GM12878 (cell line): ENCODE results near the genes DBF4B and FMNL1.

- RAMPAGE, long total RNA: start-site peak on the plus strand at chr17:44708624-44708699, 234 and 320 reads in 2 replicates
- RRBS, 2 experiments: 11% methylated on average over 3 of the region's 39 CpGs; no CpG with 5 or more reads in 1 of the 2 experiments
CAGE:
- cytosol, long polyA minus RNA: start-site peak on the plus strand at chr17:44708636-44708714, 138 reads
- cytosol, long polyA plus RNA: start-site peak on the plus strand at chr17:44708842-44708912, 128 and 114 reads in 2 replicates
- long polyA plus RNA: start-site peak on the plus strand at chr17:44708664-44708699, 192 and 194 reads in 2 replicates; start-site peak on the plus strand at chr17:44708802-44708923, 130 and 114 reads in 2 replicates
- nucleolus, long total RNA: start-site peak on the plus strand at chr17:44708628-44708676, 196 reads; start-site peak on the plus strand at chr17:44708843-44708899, 177 reads
- nucleus, long polyA plus RNA: start-site peak on the plus strand at chr17:44708623-44708693, 455 and 695 reads in 2 replicates; start-site peak on the plus strand at chr17:44708833-44708912, 30 and 274 reads in 2 replicates
- nucleus, long total RNA: no peak
Measured at GRCh38 chr17:44708326-44709049, at the start of gene DBF4B. Gene DBF4B, plus strand, starts transcription at chr17:44708665.

- RAMPAGE, long total RNA: no peak
- RRBS, 2 experiments: 2% methylated on average over 6 of the region's 62 CpGs
CAGE:
- cytosol, long polyA minus RNA: no peak
- cytosol, long polyA plus RNA: no peak
- long polyA plus RNA: no peak
- nucleolus, long total RNA: no peak
- nucleus, long polyA plus RNA: no peak
- nucleus, long total RNA: no peak
Measured at GRCh38 chr17:44775567-44776606, 17.1 kb downstream of the ADAM11 start.

DNA sequence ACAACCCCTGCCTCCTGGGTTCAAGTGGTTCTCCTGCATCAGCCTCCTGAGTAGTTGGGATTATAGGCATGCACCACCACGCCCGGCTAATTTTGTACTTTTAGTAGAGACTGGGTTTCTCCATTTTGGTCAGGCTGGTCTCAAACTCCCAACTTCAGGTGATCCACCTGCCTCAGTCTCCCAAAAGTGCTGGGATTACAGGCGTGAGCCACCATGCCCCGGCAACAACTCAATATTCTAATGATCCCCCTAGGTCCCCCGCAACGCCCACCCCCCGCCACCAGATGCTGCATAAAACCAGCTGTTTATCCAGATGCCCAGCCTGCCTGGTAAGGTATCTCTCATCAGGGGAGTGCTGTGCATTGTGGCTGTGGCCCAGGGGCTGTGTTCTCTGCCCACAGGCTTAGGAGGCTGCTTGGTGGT, 1.2 kb downstream of the HIGD1B start:
- RAMPAGE, long total RNA: no peak
- RRBS, 2 experiments: no CpG with 5 or more reads among the region's 7 CpGs
CAGE:
- cytosol, long polyA minus RNA: no peak
- cytosol, long polyA plus RNA: no peak
- long polyA plus RNA: no peak
- nucleolus, long total RNA: no peak
- nucleus, long polyA plus RNA: no peak
- nucleus, long total RNA: no peak

DNA sequence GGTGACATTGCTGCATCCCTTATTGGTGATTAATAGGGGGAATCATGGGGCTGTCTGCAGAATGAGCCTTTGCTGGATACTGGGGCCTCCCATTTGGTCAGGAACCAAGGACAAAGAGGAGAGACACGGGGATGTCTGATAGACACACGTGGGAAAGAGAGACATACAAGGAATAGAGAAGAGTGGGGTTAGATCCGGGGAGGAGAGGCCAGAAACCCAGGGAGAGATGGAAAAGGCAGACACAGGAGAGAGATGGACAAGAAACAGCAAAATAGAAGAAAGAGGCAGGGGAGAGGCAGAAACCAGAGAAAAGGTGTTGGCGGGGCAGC, 2.3 kb downstream of the C1QL1 start:
- RAMPAGE, long total RNA: no peak
- RRBS, 2 experiments: no CpG with 5 or more reads among the region's 4 CpGs
CAGE:
- cytosol, long polyA minus RNA: no peak
- cytosol, long polyA plus RNA: no peak
- long polyA plus RNA: no peak
- nucleolus, long total RNA: no peak
- nucleus, long polyA plus RNA: no peak
- nucleus, long total RNA: no peak

GRCh38 chr17:45093556-45093779, 32.4 kb downstream of the NMT1 start:
- RAMPAGE, long total RNA: no peak
- RRBS, 2 experiments: no CpG with 5 or more reads among the region's 4 CpGs
CAGE:
- cytosol, long polyA minus RNA: no peak
- cytosol, long polyA plus RNA: no peak
- long polyA plus RNA: no peak
- nucleolus, long total RNA: no peak
- nucleus, long polyA plus RNA: no peak
- nucleus, long total RNA: no peak

- RAMPAGE, long total RNA: no peak
- RRBS, 2 experiments: 38 to 48% methylated on average over 24 of the region's 76 CpGs
CAGE:
- cytosol, long polyA minus RNA: no peak
- cytosol, long polyA plus RNA: no peak
- long polyA plus RNA: no peak
- nucleolus, long total RNA: no peak
- nucleus, long polyA plus RNA: no peak
- nucleus, long total RNA: no peak
Measured at GRCh38 chr17:45120734-45121595, 11.3 kb downstream of the PLCD3 start.

DNA sequence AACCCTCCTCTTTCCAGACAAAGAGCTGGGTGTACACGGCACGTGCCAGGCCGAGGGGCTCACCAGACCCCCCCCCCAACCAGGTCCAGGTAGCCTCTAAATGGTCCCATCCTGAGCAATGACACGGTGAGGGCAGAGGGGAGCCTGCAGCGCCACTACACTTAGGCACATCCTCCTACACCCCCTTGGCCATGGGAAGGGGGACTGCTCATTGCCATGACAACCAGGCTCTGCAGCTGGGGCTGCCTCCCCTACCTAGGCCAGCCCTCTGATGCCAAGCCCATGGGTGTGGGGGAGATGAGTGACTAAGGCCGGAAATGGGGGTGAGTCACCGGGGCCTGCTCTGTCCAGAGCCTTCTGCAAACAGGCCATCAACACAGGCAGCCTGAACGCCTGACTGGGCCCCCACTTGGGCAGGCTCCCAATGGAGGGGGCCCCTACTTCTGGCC, 8.4 kb downstream of the PLCD3 start:
- RAMPAGE, long total RNA: no peak
- RRBS, 2 experiments: no CpG with 5 or more reads among the region's 8 CpGs
CAGE:
- cytosol, long polyA minus RNA: no peak
- cytosol, long polyA plus RNA: no peak
- long polyA plus RNA: no peak
- nucleolus, long total RNA: no peak
- nucleus, long polyA plus RNA: no peak
- nucleus, long total RNA: no peak

- RAMPAGE, long total RNA: no peak
- RRBS, 2 experiments: no CpG with 5 or more reads among the region's 17 CpGs
CAGE:
- cytosol, long polyA minus RNA: no peak
- cytosol, long polyA plus RNA: no peak
- long polyA plus RNA: no peak
- nucleolus, long total RNA: no peak
- nucleus, long polyA plus RNA: no peak
- nucleus, long total RNA: no peak
Measured at GRCh38 chr17:45197394-45198249, 24.1 kb upstream of the FMNL1 start.

DNA sequence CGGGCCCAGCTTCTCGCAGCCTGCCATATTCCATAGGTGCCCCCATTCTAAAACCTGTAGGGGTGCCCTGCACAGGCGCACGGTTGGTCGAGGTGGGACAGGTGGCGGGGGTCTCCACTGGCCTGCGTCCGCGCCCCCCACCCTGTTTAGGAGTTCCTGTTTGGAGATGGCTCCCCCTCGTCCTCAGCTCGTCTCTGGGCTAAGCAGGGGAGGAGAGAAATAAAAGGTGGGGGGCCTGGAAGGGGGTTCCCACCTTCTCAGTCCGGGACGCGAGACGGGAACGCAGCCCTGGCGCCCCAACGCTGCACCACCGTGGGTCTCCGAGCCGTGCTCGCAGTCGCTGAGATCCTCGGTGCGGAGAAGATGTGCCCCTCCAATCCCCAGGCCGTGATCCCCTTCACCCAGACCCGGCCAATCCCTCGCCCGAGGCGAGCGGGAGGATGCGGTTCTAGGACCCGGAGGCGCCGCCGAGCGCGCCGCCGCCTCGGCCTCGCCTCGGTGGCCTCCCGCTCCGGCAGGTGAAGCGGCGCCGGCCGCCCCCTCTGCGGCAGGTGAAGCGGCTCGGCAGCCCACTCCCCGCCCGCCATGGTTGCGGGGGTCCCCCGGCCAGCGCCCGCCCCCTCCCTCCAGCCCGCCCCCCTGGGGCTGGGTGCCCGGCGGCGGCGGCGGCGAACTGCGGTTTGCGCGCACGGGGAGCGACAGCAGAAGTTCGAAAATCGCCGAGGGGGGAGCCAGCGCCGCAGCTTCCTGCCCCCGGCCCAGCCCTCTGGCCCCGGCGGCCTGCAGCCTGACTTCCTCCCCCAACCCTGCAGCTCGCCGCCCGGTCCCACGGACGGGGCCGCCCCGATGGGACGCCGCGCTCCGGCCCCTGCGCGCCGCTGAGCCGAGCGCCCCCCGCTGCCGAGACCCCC, at the start of gene FMNL1:
Gene FMNL1, plus strand, starts transcription at position 790 of the 911 bp plus-strand sequence.
- RAMPAGE, long total RNA: no peak
- RRBS, 2 experiments: under 1 to 1% methylated on average over 51 to 63 of the region's 96 CpGs
CAGE:
- cytosol, long polyA minus RNA: start-site peak on the plus strand centred at position 808 of the sequence, 36 bp wide, 157 reads
- cytosol, long polyA plus RNA: no peak
- long polyA plus RNA: start-site peak on the plus strand centred at position 793 of the sequence, 687 bp wide, 48 and 133 reads in 2 replicates
- nucleolus, long total RNA: no peak
- nucleus, long polyA plus RNA: start-site peak on the plus strand centred at position 763 of the sequence, 184 bp wide, 99 and 121 reads in 2 replicates
- nucleus, long total RNA: no peak

- RAMPAGE, long total RNA: no peak
- RRBS, 2 experiments: 2% methylated on average over 1 of the region's 19 CpGs
CAGE:
- cytosol, long polyA minus RNA: no peak
- cytosol, long polyA plus RNA: no peak
- long polyA plus RNA: no peak
- nucleolus, long total RNA: start-site peak on the minus strand at chr17:45222740-45222869, 35 reads
- nucleus, long polyA plus RNA: no peak
- nucleus, long total RNA: no peak
Measured at GRCh38 chr17:45222610-45223516, 1.2 kb downstream of the FMNL1 start.

DNA sequence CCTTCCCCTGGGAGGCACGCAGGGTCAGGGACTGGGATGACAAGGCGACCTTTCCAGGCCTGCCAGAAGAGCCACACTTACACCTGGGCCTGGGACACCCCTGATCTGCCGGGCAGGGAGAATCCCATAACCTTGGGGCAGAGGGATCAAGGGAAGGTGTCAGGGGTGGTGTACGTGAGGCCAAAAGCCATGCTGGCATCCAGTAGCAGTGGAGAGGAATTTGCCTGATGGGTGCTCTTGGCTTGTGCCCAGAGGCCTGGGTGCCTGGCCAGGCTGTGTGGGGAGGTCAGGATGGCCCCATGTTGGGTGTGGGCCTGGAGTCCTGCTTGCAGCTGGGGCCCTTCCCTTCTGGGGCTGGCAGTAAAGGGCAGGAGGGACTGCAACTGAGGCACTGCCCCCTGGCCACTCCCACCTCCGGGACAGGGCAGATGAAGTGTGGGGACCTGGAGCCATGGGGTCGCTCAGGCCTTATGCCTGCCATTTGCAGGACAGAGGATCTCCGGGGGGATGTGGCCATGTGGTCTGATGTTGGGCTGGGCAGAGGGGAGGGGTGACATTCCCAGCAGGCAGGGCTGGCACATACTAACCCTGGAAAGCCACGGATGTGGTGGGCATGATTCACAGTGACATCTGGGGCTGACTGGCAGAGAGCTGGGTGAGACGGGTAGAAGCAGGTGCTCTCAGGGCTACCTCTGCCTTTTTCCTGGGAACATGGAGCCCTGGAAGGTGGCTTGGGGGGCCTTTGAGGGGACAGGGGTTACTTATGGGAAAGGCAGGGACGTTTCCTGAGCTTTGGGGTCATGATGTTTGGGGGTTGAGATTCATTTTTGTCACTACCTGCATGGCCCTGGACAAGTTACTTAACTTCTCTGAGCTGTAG, 3.5 kb downstream of the FMNL1 start:
- RAMPAGE, long total RNA: no peak
- RRBS, 2 experiments: 4% methylated on average over 2 of the region's 10 CpGs
CAGE:
- cytosol, long polyA minus RNA: no peak
- cytosol, long polyA plus RNA: no peak
- long polyA plus RNA: no peak
- nucleolus, long total RNA: no peak
- nucleus, long polyA plus RNA: no peak
- nucleus, long total RNA: no peak

GRCh38 chr17:45227882-45228715, 6.4 kb downstream of the FMNL1 start:
- RAMPAGE, long total RNA: no peak
- RRBS, 2 experiments: no CpG with 5 or more reads among the region's 17 CpGs
CAGE:
- cytosol, long polyA minus RNA: no peak
- cytosol, long polyA plus RNA: no peak
- long polyA plus RNA: no peak
- nucleolus, long total RNA: no peak
- nucleus, long polyA plus RNA: no peak
- nucleus, long total RNA: no peak

- RAMPAGE, long total RNA: no peak
- RRBS, 2 experiments: no CpG with 5 or more reads among the region's 5 CpGs
CAGE:
- cytosol, long polyA minus RNA: no peak
- cytosol, long polyA plus RNA: no peak
- long polyA plus RNA: no peak
- nucleolus, long total RNA: no peak
- nucleus, long polyA plus RNA: no peak
- nucleus, long total RNA: no peak
Measured at GRCh38 chr17:45235184-45235652, 13.5 kb downstream of the FMNL1 start.

- RAMPAGE, long total RNA: no peak
- RRBS, 2 experiments: no CpG with 5 or more reads among the region's 21 CpGs
CAGE:
- cytosol, long polyA minus RNA: no peak
- cytosol, long polyA plus RNA: no peak
- long polyA plus RNA: no peak
- nucleolus, long total RNA: no peak
- nucleus, long polyA plus RNA: no peak
- nucleus, long total RNA: no peak
Measured at GRCh38 chr17:45240924-45241357, 19.3 kb downstream of the FMNL1 start.

GRCh38 chr17:45242321-45242787, 19.5 kb downstream of the SPATA32 start:
- RAMPAGE, long total RNA: no peak
- RRBS, 2 experiments: 98% methylated on average over 2 of the region's 5 CpGs
CAGE:
- cytosol, long polyA minus RNA: no peak
- cytosol, long polyA plus RNA: no peak
- long polyA plus RNA: no peak
- nucleolus, long total RNA: no peak
- nucleus, long polyA plus RNA: no peak
- nucleus, long total RNA: no peak

- RAMPAGE, long total RNA: start-site peak on the minus strand at chr17:45248344-45248350, 29 and 35 reads in 2 replicates
- RRBS, 2 experiments: no CpG with 5 or more reads among the region's 33 CpGs
CAGE:
- cytosol, long polyA minus RNA: no peak
- cytosol, long polyA plus RNA: no peak
- long polyA plus RNA: no peak
- nucleolus, long total RNA: no peak
- nucleus, long polyA plus RNA: no peak
- nucleus, long total RNA: no peak
Measured at GRCh38 chr17:45248132-45248527, 13.8 kb downstream of the SPATA32 start.

- RAMPAGE, long total RNA: no peak
- RRBS, 2 experiments: no CpG with 5 or more reads among the region's 5 CpGs
CAGE:
- cytosol, long polyA minus RNA: no peak
- cytosol, long polyA plus RNA: no peak
- long polyA plus RNA: no peak
- nucleolus, long total RNA: no peak
- nucleus, long polyA plus RNA: no peak
- nucleus, long total RNA: no peak
Measured at GRCh38 chr17:45291189-45291709, 25.6 kb downstream of the MAP3K14 start.

GRCh38 chr17:45311552-45312471, 5.0 kb downstream of the MAP3K14 start:
- RAMPAGE, long total RNA: no peak
- RRBS, 2 experiments: no CpG with 5 or more reads among the region's 11 CpGs
CAGE:
- cytosol, long polyA minus RNA: no peak
- cytosol, long polyA plus RNA: no peak
- long polyA plus RNA: no peak
- nucleolus, long total RNA: no peak
- nucleus, long polyA plus RNA: no peak
- nucleus, long total RNA: no peak

DNA sequence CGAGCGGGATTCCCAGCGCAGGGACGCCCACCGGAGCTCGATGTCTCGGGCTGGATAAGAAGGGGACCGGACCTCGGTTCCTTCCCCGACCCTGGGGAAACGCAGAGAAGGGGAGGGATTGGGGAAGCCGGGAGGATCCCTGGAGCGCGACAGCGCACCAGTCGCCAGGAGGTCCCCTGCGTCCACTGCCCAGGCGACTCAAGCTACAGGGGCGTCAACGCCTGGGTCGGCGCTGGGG, 492 bp downstream of the ARHGAP27 start:
- RAMPAGE, long total RNA: no peak
- RRBS, 2 experiments: under 1 to 5% methylated on average over 7 of the region's 22 CpGs
CAGE:
- cytosol, long polyA minus RNA: no peak
- cytosol, long polyA plus RNA: no peak
- long polyA plus RNA: no peak
- nucleolus, long total RNA: no peak
- nucleus, long polyA plus RNA: no peak
- nucleus, long total RNA: no peak

- RAMPAGE, long total RNA: no peak
- RRBS, 2 experiments: no CpG with 5 or more reads among the region's 9 CpGs
CAGE:
- cytosol, long polyA minus RNA: no peak
- cytosol, long polyA plus RNA: no peak
- long polyA plus RNA: no peak
- nucleolus, long total RNA: no peak
- nucleus, long polyA plus RNA: no peak
- nucleus, long total RNA: no peak
Measured at GRCh38 chr17:45441832-45442300, 9.2 kb upstream of the ARHGAP27 start.